ENCODE measurements around the genes DPY30 and NLRC4.

DNA sequence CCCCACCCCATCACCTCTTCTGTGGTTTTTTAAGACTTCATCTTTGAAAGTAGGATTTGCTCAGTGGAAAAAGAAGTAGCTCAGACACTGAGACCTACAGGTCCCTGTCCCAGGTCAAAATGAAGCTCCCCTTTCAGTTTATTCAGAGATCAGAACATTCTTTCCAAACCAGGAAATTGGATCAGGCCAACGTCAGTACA, 43.1 kb downstream of the LBH start:
- PRO-cap: no peak
- RAMPAGE, long total RNA, 2 experiments: no peak in any of the 2 experiments

- PRO-cap: no peak
- RAMPAGE, long total RNA, 2 experiments: no peak in any of the 2 experiments
These were observed 42.5 kb upstream of the LCLAT1 start for GRCh38 chr2:30404617-30404837.

- PRO-cap: no peak
- RAMPAGE, long total RNA, 2 experiments: no peak in any of the 2 experiments
These were observed 38.0 kb upstream of the LCLAT1 start for GRCh38 chr2:30408925-30409599.

GRCh38 chr2:30689852-30690572, 117.2 kb downstream of the CAPN13 start:
- PRO-cap: no peak
- RAMPAGE, long total RNA, 2 experiments: no peak in any of the 2 experiments

DNA sequence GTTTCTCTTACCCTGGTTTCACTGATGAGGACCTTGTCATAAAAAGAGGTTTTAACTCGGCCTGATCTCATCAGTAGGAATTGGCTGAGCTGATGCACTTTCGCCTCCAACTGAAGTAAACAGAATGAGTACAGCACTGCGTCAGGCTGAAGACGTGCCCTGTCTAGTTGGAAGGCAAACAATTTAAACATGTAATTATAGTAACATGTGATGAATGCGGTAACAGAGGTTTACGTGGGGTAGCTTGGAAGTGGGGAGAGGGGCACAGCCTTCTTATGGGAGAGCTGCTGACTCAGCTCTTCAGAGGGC, 6.4 kb upstream of the EHD3 start:
- PRO-cap: bidirectional peak, plus-strand start at position 197 of the sequence, minus-strand start at position 117 of the sequence
- RAMPAGE, long total RNA, 2 experiments: start-site peak on the plus strand in 1 of 2 experiments, centred at position 233 of the sequence, 9 reads per replicate

GRCh38 chr2:31239633-31240287, 5.8 kb downstream of the EHD3 start:
- PRO-cap: no peak
- RAMPAGE, long total RNA, 2 experiments: no peak in any of the 2 experiments

DNA sequence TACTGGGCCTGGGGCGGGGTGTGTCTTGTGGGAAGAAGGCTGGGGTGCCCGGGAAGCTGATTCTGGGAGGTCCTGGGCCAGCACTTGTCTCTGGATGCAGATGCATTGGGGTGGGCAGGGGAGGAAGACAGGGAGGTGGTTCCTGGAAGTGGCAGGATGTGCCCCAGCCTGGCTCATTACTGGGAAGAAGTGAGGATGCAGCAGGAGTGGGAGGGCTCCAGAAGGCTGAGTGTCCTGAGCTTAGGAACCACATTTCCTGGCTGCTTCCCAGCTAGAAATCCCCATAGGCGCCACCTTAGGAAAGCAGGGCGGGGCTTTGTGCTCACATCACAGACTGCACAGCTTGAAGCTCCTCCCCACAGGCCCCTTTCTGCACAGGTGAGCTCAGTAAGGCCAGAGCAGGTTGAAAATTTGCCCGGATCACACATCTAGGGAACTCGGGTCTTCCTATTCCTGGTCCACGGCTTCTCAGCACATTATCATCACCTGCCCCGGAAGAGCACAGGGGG, 19.8 kb downstream of the EHD3 start:
- PRO-cap: no peak
- RAMPAGE, long total RNA, 2 experiments: no peak in any of the 2 experiments

- PRO-cap: no peak
- RAMPAGE, long total RNA, 2 experiments: no peak in any of the 2 experiments
These were observed 85.2 kb downstream of the EHD3 start for GRCh38 chr2:31319256-31319528.

GRCh38 chr2:31704441-31704939, 123.8 kb upstream of the SRD5A2 start:
- PRO-cap: no peak
- RAMPAGE, long total RNA, 2 experiments: no peak in any of the 2 experiments

- PRO-cap: bidirectional peak, plus-strand start at chr2:32039889, minus-strand start at chr2:32039805
- RAMPAGE, long total RNA, 2 experiments: start-site peak on the minus strand in 2 of 2 experiments, at chr2:32039763-32039805 at its widest, 373 to 883 reads per replicate
These were observed at the start of gene DPY30 for GRCh38 chr2:32039371-32040431. TSS of gene DPY30 (minus strand) at chr2:32039805.

GRCh38 chr2:32065490-32065940, 2.2 kb downstream of the SPAST start:
- PRO-cap: no peak
- RAMPAGE, long total RNA, 2 experiments: no peak in any of the 2 experiments

- PRO-cap: no peak
- RAMPAGE, long total RNA, 2 experiments: no peak in any of the 2 experiments
These were observed at the start of gene NLRC4 for GRCh38 chr2:32264663-32265194. TSS of gene NLRC4 (minus strand) at chr2:32264886.

DNA sequence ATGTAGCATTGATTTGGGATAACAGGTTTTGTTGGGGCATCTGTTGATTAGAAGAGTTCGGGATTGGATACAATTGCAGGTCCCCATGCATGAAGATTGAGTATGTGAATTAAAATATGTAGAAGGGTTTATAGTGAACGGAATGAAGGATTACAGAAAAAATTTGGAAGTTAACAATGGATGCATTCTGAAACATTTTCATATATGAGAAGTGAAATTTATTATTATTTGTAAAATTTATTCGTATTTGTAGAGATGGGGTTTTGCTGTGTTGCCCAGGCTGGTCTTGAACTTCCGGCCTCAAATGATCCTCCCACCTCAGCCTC, 2.6 kb downstream of the BIRC6 start:
- PRO-cap: no peak
- RAMPAGE, long total RNA, 2 experiments: no peak in any of the 2 experiments

DNA sequence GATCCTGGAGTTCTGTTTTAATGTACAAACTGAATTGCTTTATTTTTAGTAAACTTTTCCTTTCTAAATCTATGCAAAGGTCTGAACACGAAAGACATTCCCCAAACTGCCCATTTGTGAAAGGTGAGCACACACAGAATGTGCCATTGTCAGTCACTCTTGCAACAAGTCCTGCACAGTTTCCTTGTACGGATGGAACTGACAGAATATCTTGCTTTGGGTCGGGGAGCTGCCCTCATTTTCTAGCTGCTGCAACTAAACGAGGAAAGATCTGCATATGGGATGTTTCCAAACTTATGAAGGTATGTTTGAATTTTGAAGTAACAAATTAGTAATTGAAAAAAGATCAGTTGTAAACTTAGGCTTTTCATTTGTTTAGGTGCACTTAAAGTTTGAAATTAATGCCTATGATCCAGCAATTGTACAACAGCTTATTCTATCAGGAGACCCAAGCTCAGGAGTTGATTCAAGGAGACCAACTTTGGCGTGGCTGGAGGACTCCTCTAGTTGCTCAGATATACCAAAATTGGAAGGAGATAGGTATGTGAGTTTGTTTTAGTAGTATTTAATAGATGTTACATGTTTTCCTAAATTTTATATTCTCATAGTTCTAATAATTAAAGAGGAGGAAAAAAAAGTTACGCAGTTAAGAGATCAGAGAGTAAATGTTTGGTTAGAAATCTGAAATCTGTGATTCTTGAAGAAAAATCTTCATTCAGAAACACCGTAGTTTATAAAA, 44.4 kb downstream of the BIRC6 start:
- PRO-cap: no peak
- RAMPAGE, long total RNA, 2 experiments: start-site peak on the plus strand in 1 of 2 experiments, centred at position 194 of the sequence, 50 reads per replicate

DNA sequence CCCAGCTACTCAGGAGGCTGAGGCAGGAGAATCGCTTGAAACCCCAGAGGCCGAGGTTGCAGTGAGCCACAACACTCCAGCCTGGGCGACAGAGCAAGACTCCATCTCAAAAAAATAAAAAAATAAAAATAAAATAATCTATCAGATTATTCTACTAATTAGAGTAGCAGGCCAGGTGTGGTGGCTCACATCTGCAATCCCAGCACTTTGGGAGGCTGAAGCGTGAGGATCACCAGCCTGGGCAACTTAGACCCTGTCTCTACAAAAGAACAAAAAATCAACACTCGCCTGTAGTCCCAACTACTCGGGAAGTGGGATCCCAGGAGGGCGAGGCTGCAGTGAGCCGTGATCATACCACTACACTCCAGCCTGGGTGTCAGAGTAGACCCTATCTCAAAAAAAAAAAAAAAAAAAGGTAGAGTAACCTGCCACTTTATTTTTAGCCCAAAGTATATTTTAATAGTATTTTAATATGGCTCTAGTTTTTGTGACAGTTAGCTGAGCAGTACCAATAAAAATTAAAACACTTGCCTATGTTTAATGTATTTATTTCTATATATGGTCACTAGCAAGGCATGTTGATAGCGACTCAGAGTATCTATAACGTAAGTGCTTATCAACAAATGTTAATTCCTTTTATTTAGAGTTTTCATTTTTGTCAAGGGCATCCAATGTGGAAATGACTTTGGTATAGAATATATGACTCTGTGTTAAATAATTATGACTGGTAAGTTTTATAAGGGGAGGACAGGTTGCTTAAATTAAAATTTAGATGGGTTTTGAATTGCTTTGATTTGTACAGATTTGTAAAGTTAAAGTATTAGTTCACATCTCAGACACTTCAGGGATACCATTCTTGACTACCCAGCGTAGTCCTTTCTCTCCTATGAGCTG, 72.1 kb upstream of the TTC27 start:
- PRO-cap: no peak
- RAMPAGE, long total RNA, 2 experiments: no peak in any of the 2 experiments

DNA sequence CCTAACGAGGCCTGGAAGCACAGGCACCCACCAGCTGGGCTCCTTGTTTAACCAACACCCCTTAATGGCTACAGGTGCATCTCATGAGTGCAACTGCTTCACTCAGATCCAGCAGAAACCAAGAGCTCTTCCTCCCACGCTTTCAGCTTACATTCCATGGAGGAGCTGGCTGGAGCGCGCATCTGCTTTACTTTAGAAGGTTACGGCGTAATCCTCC, 174.6 kb downstream of the LTBP1 start:
- PRO-cap: no peak
- RAMPAGE, long total RNA, 2 experiments: no peak in any of the 2 experiments

DNA sequence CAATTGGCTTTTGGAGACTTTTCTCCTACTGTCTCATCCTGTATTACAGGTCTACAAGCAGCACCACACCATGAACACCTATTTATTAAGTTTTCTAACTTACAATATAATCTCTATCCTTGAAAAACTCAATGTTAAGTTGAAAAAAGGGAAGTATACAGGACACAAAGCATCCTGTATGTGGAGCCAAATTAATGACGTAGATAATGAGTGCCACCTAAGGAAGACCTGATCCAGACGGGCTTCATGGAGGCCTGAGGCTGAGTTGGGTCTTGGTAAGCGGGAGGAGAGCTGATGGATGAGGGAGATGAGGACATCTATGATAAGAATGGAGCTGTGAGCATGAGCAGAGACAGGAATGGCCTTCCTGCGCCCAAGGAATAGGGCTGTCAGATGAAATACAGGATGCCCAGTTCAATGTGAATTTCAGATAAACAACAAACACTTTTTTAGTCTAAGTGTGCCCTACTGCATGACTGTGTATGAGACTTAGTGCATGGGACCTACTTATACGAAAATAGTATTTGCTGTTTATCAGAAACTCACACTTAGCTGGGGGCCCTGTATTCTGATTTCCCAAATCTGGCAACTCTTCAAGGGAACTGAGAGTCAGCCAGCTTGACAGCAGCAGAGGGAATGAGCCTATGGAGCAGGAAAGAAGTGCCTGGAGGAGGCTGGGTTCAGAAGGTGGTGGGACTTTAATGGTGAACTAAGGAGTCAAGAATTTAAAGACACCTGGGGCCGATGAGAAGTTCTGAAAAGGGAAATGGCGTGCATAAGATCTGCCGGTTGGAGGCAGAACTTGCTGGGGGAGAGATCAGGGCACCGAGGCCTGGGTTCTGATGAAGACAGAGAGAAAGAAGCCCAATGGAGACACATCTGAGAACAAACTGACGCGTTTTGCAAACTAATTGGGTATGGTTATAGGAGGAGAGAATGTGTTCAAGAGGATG, 37.1 kb upstream of the RASGRP3 start:
- PRO-cap: no peak
- RAMPAGE, long total RNA, 2 experiments: no peak in any of the 2 experiments

DNA sequence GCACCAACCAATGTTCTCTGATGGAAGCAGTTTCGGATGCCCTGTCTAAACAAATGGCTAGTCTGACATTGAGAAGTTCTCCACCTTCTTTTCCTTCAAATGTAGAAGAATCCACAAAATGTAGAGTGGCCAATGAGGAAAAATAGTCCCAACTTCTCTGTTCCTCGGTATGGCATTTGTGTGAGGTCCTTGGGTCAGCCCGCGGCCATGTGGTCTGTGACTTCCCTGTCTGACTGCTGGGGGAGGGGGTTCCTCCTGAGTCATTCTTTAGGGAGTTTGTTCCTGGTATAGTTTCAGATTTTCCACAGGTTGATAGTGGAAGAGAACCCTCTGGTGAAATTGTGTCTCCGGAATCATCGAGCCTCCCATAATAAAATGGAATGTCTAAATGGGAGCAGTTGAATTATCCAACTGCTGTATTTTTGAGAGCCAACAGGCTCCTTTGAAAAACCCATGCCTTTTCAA, 1.7 kb downstream of the RASGRP3 start:
- PRO-cap: no peak
- RAMPAGE, long total RNA, 2 experiments: no peak in any of the 2 experiments

- PRO-cap: no peak
- RAMPAGE, long total RNA, 2 experiments: no peak in any of the 2 experiments
These were observed 43.9 kb downstream of the FAM98A start for GRCh38 chr2:33555028-33555802.

DNA sequence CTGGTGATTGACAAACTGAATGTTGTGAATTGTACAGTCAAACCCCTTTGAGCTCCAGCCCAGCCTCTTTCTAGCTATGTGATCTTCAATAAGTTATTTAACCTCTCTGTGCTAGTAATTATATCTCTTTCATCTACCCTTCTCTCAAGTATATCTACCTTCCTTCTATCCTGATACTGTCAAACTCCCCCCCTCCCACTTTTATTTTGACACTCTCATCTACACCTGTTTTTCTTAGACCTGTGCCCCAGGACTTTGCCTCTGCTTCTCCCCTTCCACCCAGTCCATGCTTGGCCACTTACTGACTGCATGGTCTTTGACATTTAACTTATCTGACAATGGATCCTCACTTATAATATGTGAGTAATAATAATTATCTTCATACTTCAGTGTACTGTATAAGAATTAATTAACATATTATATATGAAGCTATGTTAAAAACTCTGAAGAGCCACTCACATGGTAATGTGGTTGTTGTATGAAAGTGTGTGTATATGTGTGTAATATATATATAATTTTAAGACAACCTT, 270.8 kb upstream of the CRIM1 start:
- PRO-cap: no peak
- RAMPAGE, long total RNA, 2 experiments: no peak in any of the 2 experiments